Right common carotid artery plus branches (tissue), 1 donor: ENCODE results near the gene NOMO1.

DNA sequence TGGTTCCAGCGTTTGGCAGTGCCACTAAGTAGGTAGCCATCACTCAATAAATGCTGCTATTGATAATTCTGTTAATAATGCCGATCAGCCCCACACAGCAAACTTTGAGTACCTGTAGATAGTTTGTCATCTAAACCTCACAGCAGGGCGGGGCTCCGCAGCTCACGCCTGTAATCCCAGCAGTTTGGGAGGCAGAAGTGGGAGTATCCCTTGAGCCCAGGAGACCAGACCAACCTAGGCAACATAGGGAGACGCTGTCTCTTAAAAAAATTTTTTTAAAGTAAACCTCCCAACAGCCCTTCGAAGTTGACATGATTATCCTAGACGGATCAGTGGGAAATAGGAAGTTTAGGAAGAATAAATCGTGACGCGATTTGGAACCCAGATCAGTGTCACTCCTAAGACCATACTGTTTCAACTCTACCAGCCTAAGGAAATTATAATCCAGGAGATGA lies 1.7 kb downstream of the BFAR start:
- PRO-cap = no peak

GRCh38 chr16:14668598-14669105 lies 25.5 kb downstream of the PLA2G10 start:
- PRO-cap = no peak

GRCh38 chr16:14833494-14833900 lies at the start of gene NOMO1:
Gene NOMO1, plus strand, starts transcription at chr16:14833721.
- PRO-cap = no peak

- PRO-cap = no peak
Observed at GRCh38 chr16:15021763-15022498, 33.9 kb downstream of the NTAN1 start.

- PRO-cap = no peak
Observed at GRCh38 chr16:15057787-15058167, 1.9 kb upstream of the NTAN1 start.

DNA sequence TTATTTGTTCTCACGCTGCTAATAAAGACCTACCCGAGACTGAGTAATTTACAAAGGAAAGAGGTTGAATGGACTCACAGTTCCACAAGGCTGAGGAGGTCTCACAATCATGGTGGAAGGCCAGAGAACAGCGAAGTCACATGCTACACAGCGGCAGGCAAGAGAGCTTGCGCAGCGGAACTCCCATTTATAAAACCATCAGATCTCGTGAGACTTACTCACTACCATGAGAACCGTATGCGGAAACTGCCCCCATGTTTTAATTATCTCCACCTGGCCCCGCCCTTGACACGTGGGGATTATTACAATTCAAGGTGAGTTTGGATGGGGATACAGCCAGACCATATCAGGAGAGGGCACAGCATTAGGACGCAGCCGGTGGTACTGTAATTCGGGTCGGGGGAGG lies 121.1 kb downstream of the NPIPA5 start:
- PRO-cap = no peak

DNA sequence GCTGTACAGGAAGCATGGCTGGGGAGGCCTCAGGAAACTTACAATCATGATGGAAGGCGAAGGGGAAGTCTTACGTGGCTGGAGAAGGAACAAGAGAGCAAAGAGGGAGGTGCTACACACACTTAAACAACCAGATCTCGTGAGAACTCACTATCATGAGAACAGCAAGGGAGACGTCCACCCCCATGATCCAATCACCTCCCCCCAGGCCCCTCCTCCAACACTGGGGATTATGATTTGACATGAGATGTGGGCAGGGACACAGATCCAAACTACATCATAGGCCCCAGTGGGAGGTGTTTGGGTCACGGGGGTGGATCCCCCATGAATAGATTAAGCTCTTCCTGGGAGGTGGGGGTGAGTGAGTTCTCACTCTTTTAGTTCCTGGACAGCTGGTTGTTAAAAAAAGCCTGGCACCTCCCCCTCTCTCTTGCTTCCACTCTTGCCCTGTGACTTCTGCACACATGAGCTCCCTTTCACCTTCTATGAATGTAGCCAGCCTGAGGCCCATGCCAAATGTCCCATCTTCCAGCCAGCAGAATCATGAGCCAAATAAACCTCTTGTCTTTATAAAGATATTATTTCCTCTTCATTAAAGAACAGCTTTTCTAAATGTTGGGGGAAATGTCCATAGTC lies 79.2 kb downstream of the MARF1 start:
- PRO-cap = no peak

GRCh38 chr16:15577614-15578071 lies 65.3 kb downstream of the MARF1 start:
- PRO-cap = no peak

DNA sequence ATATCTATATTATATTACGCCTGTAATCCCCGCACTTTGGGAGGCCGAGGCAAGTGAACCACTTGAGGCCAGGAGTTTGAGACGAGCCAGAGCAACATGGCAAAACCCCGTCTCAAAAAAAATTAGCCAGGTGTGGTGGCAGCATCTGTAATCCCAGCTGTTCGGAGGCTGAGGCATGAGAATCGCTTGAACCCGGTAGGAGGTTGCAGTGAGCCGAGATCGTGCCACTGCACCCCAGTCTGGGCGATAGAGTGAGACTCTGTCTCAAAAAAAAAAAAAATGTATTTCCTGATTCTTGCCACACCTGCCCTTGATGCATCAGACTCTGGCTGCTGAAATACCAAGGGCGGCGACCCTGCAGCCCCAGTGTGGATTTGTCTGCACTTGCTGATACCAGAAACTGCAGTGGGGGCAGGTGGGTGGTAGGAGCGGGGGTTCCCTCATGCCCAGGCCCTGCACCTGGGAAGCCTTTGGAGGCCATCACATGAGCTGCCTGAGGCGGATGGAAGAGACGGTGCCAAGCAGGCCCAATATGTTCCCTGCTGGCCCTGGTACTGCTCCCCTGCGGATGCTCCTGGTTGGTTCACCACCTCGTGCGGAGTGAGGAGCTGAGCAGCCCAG lies 50.8 kb downstream of the MARF1 start:
- PRO-cap = no peak

GRCh38 chr16:15704214-15704906 lies 54.3 kb downstream of the NDE1 start:
- PRO-cap = unidirectional peak, minus-strand start at chr16:15704710

DNA sequence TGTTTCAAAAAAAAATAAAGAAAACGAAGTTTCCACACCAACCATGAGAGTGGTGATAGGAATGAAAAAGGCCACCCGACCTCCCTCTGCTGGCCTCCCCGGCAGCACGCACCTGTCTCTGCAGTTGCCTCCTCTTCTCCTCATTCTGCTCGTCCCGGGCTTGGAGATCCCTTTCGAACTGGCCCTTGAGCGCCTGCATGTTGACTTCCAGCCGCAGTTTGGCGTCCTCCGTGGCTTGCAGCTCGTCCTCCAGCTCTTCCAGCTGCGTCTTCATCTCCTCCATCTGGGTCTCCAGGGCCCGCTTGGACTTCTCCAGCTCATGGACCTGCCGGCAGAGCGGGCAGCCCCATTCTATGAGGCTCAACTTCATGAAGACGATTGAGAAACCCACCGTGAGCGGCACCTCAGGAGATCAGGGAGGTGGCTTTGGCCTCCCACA lies 70.7 kb downstream of the NDE1 start:
- PRO-cap = no peak

GRCh38 chr16:15775966-15776671 lies 80.7 kb downstream of the MYH11 start:
- PRO-cap = unidirectional peak, minus-strand start at chr16:15776473

- PRO-cap = no peak
Observed at GRCh38 chr16:15803494-15804112, 53.2 kb downstream of the MYH11 start.

GRCh38 chr16:16025534-16026083 lies 76.2 kb downstream of the ABCC1 start:
- PRO-cap = no peak

DNA sequence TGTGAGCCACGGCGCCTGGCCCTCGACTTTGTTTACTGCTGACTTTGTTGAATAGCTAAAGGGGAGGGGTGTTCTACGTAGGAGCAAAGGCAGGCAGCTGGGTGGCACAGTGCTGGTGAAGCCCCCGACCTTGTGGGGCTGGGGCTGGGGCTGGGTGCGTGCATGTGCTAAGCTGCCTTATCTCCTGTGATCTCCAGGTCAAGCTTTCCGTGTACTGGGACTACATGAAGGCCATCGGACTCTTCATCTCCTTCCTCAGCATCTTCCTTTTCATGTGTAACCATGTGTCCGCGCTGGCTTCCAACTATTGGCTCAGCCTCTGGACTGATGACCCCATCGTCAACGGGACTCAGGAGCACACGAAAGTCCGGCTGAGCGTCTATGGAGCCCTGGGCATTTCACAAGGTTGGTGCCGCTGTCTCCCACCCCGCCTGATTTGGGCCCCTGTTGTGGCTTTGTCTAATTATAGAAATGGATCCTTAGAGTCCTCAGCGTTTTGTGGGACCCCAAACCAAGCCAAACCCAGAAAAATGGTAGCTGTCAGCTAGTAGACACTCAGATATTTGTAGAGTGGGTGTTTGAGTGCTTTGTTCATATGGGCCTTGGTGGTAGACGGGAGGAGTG lies 112.0 kb downstream of the ABCC6 start:
- PRO-cap = no peak

DNA sequence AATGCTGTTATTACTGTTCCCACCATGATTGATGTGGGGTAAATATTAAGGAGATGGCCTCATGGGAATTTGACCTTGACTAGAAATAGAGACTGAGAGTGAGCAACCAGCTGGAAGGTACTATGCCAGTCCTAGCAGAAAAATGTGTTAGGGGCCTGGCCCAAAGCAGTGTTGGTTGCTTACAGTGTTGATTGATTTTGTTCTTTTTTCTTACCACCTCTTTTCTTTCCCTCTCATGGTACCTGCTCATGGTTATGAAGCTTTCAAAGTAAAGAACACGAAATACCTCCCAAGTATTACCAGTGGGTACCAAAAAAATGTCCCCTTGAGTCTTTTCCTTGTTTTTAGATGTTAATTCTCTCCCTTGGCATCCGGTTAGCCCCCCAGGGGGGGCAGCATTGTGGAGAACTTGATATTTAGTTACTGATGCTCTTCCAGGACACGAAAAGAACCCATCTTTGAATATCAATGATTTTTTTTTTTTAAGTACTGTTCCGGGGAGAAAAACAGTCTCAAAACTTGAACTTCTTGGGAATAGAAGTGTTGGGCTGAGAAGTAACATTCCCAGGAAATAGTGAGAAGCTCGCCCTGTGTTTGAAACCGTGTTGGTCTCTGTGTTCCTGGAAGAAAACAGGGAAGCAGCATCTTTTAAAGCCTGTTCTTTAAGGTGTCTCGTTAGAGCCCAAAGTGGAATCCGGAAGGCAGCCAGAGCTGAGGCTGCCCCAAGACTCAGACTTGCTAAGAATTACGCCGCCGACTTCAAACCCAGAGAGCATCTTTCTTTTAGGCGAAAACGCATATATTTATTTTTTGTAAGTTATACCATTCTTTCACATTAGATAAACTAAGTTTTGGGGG lies 80.9 kb downstream of the ABCC6 start:
- PRO-cap = no peak

DNA sequence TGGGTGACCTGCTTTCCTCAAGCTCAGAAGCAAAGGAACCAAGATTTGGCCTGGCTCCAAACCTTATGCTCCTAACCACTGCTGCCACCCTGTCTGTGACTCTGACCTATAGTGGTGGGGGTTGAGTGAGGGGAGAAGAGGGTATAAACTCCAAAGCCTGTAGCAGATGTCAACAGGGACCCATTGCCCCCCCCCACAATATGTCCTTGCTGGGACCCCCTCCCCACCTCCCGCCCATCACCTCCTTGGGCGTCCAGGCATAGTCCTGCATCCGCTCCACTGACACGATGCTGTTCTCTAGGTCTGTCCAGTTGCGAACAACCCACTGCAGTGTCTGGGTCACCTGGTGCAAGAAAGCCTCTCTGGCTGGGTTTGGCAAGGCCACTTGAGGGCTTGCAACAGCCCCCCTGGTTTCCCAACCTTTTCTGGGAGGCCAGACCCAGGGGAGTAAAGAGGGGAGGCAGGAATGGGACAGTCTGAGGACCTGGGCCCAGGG lies 64.0 kb downstream of the ABCC6 start:
- PRO-cap = no peak

GRCh38 chr16:16499242-16499839 lies 120.4 kb downstream of the NPIPA7 start:
- PRO-cap = no peak

- PRO-cap = no peak
Observed at GRCh38 chr16:17082225-17082881, 388.4 kb downstream of the XYLT1 start.

GRCh38 chr16:17238537-17239332 lies 232.0 kb downstream of the XYLT1 start:
- PRO-cap = no peak